Left colon (tissue), 1 donor: ENCODE measurements around a stretch of chr10.

DNA sequence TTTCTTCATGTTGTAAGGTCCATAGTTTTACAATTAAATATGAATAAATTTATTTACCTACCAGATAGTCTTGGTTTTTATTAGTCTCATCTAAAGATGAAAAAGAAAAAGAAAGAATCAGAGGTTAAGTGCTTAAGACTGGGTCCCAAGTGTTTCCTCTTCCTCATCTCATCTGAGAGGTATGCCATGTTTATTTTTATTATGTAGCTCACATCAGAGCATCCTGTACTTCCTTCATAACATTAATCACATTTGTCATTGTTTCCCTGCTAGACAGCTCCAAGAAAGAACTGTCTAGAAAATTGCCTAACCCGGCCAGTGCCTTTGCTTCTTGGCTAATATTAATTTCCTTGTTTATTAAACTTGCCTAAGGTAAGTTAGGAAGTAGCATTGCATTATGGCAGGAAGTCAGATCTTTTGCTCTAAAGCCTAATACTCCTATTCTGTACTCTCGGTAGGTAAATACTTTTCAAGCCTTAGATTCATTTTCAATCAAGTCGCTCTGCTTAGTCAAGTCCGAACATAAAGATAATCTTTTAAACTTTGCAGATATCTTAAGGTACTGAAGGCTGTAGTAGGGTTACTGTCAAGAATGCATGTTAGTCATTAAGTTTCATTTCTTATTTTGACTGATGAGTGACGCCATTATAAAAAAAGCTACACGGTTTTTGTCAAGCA lies 47.3 kb downstream of the ZMYND11 start:
- PRO-cap = no peak

- PRO-cap = no peak
Observed at GRCh38 chr10:246272-247108, 111.2 kb downstream of the ZMYND11 start.

DNA sequence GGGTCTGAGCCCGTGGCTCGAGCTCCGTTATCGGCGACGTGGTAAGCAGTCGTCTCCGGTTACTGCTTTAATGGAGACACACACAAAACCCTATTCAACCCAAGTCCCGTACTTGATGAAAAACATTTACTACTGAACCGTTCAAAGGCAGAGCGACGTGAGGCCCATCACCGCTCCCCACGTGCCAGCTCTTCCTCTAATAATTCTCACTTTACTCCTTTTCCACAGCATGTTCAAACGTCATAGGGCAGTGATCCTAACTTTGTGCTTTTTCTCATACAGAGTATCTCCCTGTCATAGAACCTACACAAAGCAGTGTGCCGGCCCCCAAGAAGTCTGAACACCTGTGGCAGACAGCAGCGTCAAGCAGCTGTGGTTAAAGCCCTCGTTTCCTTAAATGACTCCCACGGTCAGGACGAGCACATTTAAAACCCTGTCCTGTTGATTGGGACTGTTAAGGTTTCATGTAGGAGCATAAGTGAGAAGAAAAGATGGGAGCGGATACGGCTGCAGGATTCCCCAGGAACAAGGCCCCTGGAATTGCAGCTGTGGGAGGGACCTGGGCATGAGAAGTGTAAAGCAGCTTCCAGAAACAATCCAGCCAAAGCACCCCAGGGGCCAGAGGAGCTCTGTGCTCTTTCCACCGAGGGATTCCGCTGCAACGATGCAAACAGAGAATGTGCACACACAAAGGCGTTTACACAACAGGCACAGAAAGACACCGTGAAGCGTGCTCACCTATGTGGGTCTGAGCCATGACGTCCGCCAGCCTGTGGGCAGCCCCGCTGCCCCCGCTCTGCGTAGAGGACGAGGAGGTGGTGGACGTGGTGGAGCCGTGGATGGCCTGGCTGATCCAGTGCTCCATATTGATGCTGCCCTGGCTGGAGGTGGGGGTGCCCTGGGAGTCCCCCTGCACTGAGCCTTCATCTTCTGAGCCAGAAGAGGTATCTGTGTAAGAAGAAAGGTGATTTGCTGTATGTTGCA lies 267.1 kb downstream of the DIP2C start:
- PRO-cap = no peak

DNA sequence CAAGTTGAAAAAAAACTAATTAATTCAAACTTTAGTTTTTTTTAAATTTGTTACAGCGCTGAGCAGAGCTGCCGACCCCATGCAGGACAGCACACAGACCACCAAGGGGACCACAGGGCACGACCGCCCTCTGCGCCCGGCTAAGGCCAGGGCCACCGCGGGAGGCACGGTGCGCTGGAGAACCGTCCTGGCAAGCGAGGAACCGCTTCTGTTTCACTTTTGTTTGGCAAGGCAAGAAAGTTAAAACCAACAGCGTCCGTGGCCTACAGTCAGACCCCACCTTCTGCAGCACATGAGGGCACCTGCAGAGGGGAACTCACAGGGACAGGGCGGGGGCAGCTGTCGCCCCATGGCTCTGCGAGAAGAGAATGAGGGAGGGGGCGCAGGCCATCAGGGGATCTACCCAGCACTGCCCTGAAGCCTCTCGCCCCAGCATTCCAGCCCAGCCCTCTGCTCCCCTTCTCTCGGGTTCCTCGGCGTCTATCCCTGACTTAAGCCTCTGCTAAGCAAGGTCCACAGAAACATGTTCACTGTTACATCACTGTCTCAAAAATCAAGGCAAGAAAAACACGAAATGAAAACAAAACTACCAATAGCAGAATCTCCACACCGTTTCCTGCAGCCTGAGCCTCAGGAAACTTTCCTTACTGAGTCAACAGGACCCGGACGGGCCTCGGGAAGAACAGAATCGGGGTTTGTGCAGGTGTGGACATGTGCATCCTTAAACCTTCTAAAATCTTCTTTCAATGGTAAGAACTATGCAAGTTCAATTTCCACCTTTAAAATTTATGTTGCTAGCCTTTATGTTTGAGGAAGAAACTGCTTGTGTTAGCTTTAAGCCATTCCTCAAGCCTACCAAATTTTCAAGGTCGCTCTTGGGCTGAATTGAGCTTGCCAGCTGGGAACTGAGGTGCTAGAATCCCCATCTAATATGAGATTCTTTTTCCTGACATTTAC lies 204.2 kb downstream of the DIP2C start:
- PRO-cap = unidirectional peak, minus-strand start at position 210 of the sequence

- PRO-cap = no peak
Observed at GRCh38 chr10:526751-527410, 162.6 kb downstream of the DIP2C start.

GRCh38 chr10:561148-561688 lies 128.2 kb downstream of the DIP2C start:
- PRO-cap = no peak

DNA sequence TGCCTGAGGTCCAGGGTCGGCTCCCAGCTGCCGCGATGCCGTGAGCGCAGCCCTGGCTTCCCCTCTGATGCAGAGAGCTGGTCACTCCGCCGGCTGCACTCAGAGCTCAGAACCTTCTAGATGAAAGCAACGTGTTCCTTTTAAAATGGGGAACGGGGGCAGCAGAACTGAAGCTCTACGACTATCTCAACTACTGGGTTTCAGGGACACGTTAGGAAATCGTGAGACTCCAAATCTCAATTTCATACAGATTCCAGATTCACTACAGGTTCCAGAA lies 84.4 kb downstream of the DIP2C start:
- PRO-cap = no peak

GRCh38 chr10:628255-628864 lies 61.1 kb downstream of the DIP2C start:
- PRO-cap = unidirectional peak, plus-strand start at chr10:628587

GRCh38 chr10:654005-654864 lies 35.2 kb downstream of the DIP2C start:
- PRO-cap = bidirectional peak, plus-strand start at chr10:654287, minus-strand start at chr10:654126

- PRO-cap = no peak
Observed at GRCh38 chr10:784317-785308, 95.1 kb upstream of the DIP2C start.

DNA sequence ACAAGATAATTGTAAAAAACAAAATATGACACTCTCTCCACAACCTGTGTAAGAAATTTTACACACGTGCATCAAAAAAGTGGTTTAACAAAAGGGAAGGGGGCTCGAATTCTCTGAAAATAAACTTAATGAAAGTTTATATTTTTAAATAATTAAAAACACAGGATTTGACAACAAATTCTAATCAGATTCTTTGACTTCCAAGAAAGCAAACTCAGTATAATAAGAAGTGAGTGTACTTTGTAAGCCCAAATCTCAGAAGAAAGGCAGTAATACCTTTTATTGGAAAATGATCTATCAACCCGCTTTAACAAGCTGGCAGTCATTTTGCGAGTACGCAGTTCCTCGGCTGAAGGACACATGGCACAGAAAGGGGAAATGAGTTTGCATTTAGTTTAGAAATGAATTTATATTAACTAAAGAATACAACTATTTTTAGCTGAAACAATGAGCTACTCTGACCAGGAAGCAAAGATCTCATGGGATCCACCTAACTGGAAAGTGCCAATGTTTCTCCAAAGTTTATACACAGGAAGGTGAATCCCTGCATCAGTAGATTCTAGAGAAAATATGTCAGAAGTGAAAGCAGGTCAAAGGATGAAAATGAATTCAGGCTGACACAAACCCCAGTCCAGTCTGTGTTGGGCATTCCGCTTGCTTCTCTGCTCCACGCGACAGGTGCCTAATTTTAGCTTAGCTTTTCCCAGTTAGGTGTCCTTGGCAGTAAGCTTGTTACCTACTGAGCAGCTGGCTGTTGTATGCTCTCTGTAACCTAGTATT lies 113.0 kb downstream of the LARP4B start:
- PRO-cap = no peak

GRCh38 chr10:885283-885939 lies 46.1 kb downstream of the LARP4B start:
- PRO-cap = no peak

DNA sequence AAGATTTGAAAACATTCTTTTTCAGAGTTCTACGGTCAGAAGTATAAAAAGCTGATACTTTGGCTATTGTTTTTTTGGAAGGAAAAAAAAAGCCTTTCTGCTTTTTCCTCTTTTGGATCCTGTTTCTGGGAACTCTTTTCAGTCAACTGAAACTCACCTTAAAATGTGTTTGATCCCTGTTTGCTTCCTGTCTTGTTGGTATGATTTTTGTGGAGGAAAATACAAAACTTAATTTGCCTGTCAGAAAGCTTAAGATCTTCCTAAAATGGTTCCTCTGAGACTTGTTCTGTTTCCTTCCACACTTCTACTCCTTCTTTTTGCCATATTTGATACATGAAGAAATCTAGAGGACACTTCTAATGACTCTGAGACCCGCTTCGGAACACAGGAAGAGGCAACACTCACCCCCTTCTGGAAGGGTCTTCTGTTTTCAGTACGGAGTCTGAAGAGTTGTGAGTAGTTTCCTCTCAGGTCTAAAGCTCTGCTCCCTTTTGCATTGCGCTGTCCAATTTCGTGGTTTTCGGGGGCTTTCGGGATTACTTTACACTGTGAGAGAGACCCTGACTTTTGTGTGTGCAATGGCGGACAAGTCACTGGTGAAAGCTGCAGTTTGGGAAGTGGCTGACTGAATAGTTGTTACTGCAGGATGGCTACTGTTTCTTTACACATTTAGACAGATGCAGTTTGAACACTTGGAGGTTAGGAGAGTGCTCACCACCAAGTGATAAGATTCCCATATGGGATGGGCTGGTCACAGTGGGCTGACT lies 20.0 kb downstream of the LARP4B start:
- PRO-cap = no peak

GRCh38 chr10:986990-988183 lies 847 bp upstream of the GTPBP4 start:
- PRO-cap = no peak

DNA sequence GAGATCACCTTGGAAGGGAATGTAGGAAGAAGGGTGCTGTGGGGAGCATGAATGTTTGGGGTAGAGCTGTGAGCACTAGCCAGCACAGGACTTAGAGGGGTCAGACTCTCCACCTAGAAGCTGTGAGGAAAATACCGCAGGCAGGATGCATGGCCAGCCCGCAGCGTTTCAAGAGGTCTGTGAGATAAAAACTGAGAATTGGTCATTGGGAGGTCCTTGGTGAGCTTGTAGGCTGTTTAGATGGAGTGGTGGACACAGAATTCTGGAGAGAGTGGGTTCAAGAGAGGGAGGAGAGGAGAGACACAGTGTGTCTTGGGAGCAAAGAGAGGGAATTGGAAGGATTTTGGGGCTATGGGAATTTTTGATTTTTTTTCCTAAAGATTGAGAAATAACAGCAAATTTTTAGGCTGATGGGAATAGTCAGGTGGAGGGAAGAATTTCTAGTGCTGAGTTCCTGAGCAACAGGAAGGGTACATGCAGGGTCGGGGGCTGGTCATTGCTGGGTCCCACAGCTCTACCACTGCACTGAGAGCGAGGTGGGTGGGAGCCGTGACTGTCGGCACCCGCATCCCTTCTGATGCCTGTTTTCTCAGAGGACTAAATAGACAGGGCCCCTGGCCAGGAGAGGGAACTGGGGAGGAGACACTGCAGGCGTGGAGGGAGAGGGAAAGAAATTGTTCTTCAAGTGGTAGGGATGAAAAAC lies 7.1 kb downstream of the GTPBP4 start:
- PRO-cap = unidirectional peak, plus-strand start at position 528 of the sequence

- PRO-cap = no peak
Observed at GRCh38 chr10:1063989-1064475, 7.8 kb downstream of the WDR37 start.

- PRO-cap = no peak
Observed at GRCh38 chr10:1310188-1311014, 254.2 kb downstream of the WDR37 start.

DNA sequence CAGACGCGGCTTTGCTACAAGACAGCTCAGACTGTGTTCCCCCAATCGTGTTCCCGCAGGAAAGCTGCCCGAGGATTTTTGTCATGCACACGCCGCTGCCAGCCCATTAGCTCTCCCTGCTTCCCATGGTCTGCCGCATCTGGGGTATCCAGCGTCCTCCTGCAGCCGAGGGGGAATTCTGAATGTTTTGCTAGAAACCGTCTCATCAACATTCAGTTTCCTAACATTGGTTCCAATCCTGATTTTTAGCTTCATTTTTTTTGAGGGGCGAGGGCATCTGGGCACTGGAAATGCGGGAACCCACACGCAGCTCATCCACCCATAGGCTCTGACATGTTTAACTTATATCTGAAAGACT lies 70.9 kb downstream of the ADARB2 start:
- PRO-cap = no peak

DNA sequence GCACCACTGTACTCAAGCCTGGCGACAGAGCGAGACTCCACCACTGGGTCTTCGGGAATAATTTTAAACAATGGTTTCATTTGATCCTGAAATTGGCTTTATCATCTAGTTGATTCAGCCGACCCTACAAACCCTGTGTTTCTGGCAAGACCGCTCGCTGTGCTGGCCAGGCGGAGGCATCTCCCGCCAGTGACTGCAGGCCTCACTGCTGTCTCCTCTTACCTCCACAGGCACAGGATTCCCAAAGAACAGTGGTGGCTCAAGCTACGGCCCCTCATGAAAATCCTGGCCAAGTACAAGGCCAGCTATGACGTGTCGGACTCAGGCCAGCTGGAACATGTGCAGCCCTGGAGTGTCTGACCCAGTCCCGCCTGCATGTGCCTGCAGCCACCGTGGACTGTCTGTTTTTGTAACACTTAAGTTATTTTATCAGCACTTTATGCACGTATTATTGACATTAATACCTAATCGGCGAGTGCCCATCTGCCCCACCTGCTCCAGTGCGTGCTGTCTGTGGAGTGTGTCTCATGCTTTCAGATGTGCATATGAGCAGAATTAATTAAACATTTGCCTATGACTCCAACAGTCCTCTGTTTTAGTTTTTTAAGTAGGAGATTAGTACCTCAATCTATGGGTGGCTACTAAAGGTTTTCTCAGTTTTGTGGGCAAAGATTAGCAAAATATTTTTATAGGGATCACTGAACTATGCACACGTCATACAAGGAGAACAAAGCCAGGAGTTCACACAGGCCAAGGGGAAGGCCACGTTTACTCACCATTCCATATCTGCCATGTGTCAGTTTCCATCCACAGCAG lies 36.2 kb downstream of the PITRM1 start:
- PRO-cap = no peak

GRCh38 chr10:3248495-3248965 lies 75.9 kb upstream of the PITRM1 start:
- PRO-cap = no peak